ENCODE measurements around a stretch of chr10.

DNA sequence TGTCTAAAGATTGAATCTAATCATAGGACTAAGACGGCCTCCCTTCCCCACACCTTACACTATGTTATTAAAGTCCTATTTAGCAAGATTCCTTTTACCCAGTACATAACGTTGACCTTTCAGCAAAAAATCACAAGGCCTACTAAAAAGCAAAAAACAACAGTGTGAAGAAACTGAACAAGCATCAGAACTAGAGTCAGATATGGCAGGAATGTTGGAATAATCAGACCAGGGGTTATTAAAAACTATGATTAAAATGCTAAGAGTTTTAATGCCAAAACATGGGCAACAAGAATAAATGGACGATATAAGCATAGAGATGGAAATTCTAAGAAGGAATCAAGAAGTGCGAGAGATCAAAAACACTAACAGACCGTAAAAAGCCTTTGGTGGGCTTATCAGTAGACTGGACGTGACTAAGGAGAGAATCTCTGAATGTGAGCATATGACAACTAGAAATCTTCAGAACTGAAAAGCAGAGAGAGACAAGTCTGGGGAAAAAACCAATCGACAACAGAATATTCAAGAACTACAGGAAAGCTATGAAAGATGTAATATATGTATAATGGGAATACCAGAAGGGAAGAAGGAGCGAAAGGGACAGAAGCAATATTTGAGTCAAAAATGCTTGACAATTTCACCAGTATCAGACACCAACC is 34.1 kb downstream of the ZMYND11 start:
- PRO-cap: no peak
- RAMPAGE, long total RNA: no peak

GRCh38 chr10:415639-416409 is 273.6 kb downstream of the DIP2C start:
- PRO-cap: unidirectional peak, minus-strand start at chr10:416124; unidirectional peak, minus-strand start at chr10:416197
- RAMPAGE, long total RNA: no peak

- PRO-cap: no peak
- RAMPAGE, long total RNA: no peak
Observed at GRCh38 chr10:422086-423069, 267.1 kb downstream of the DIP2C start.

GRCh38 chr10:437377-437718 is 252.1 kb downstream of the DIP2C start:
- PRO-cap: no peak
- RAMPAGE, long total RNA: no peak

DNA sequence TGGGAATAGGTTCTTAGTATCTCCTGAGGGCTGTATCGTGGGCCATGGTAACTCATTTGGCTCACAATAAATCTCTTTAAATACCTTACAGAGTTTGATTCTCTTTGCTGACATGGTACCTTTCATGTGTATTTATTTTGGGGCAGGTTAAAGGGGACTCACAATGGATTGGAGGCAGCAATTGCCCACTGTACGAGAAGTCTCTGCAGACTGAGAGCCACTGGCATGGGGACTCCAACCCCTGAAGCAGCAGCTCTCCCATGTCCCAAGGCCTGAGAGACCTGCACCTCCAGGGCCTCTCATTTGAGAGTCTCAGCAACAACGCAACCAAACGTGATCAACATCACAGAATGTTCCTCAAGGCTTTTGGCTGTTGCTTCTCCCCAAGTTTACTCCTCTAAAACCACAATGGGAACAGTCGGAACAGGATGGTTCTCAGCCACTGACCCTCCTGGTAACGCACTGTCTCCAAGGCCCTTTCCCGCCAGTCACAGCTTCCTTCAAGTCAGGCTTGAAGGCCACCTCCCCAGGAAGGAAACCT is 128.2 kb downstream of the DIP2C start:
- PRO-cap: no peak
- RAMPAGE, long total RNA: no peak

DNA sequence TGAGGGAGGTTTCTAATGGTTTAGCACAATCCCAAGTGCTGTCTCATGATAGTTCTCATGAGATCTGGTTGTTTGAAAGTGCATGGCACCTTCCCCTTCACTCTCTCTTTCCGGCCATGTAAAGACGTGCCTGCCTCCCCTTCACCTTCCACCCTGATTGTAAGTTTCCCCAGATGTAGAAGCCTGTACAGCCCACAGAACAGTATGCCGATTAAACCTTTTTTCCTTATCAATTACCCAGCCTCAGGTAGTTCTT is 78.4 kb downstream of the DIP2C start:
- PRO-cap: no peak
- RAMPAGE, long total RNA: no peak

DNA sequence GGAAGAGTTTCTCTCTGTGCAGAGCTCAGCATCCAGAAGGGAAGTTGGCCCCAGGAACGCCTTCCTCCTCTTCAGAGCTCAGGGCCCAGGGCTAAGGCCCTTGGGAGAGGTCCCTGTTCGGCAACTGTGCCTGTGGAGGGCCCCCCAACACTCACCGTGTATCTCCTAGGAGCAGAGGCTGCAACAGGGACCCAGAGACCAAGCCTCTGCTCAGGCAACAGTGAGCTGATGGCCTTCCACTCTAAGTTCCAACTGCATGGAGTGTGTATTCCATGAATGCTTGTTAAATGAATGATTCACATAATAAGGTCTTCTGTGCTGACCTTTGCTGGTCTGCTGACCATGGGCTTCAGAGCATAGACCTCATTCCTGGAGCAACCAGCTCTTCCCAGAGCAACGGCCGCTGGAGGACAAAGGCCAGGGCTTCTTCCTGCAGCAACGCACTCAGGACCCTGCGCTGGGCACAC is 7.7 kb downstream of the DIP2C start:
- PRO-cap: no peak
- RAMPAGE, long total RNA: no peak

GRCh38 chr10:814557-815415 is 116.7 kb downstream of the LARP4B start:
- PRO-cap: no peak
- RAMPAGE, long total RNA: no peak

- PRO-cap: no peak
- RAMPAGE, long total RNA: no peak
Observed at GRCh38 chr10:822699-823530, 108.6 kb downstream of the LARP4B start.

DNA sequence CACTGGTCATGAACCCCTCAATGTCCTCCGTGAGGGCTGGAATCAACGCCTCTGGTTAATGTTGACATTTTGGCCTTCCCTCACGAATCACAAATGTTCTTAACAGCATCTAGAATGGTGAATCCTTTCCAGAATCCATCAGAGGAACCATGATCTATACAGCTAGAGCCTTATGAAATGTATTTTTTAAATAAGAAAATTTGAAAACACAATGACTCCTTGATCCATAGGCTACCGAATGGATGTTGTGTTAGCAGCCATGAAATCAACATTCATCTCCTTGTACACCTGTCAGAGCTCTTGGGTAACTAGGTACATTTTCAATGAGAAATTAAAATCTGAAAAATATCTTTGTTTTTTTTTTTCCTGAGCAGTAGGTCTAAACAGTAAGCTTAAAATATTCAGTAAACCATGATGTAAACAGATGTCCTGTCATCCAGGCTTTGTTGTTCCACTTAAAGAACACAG is 77.2 kb downstream of the LARP4B start:
- PRO-cap: no peak
- RAMPAGE, long total RNA: no peak

DNA sequence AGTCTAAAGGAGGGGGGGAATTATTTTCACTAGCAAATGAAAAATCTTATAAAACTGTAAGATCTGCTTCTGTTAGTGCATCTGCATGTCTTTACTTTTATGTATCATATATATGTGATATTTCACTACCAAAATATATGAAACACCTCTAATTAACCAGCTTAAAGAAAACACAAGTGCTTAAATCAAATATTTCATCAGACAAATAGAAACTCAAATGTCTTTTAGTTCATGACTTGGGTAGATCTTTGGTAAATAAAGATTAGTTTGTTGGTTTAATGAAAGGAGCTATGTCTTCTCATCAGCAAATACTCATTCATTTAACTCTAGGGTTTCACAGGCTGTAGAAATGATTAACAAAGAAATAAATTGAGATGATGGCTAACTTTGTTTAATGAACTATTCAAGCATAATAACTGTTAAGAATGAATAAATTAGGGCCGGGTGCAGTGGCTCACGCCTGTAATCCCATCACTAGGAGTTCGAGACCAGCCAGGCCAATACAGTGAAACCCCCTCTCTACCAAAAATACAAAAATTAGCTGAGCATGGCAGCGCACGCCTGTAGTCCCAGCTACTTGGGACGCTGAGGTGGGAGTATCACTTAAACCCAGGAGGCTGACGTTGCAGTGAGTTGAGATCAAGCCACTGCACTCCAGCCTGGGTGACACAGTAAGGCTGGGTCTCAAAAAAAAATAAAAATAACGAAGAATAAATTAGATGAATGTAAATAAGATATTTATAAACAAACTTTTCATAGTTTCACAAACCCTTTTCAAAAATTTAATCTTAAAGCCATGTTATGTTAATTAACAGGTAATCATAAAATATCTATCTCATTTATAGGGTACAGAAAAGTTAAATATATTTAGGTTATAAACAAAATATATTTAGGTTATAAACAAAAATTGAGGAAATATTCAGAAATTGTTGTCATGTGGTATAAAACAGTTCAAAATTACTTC is 18.0 kb downstream of the LARP4B start:
- PRO-cap: no peak
- RAMPAGE, long total RNA: no peak

- PRO-cap: no peak
- RAMPAGE, long total RNA: no peak
Observed at GRCh38 chr10:1039696-1040609, 9.0 kb downstream of the IDI1 start.

DNA sequence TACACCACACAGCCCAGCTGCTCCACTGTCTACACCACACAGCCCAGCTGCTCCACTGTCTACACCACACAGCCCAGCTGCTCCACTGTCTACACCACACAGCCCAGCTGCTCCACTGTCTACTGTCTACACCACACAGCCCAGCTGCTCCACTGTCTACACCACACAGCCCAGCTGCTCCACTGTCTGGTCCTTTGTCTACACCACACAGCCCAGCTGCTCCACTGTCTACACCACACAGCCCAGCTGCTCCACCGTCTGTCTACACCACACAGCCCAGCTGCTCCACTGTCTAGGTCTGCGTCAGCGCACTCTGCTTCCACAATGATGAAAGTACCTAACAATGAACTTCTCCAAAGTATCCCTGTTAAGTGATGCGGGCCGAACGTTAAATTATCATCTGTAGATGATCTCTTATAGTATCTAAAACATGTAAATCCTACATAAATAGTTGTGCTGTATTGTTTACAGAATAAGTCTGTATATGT is 1.5 kb downstream of the IDI1 start:
- PRO-cap: no peak
- RAMPAGE, long total RNA: no peak

DNA sequence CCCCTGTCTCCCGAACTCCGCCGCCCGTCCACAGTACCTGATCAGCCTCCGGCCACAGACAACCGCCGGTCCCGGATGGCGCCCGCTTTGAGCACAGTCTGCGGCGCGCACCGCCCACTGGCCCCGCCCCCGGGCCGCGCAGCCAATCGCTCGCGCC is 214 bp downstream of the IDI1 start:
- PRO-cap: bidirectional peak, plus-strand start outside the sequence, minus-strand start at position 60 of the sequence
- RAMPAGE, long total RNA: start-site peak on the minus strand centred at position 88 of the sequence, 57 bp wide, 1,568 and 74 reads in 2 replicates

- PRO-cap: bidirectional peak, plus-strand start at chr10:1057415, minus-strand start at chr10:1057311; unidirectional peak, minus-strand start at chr10:1057504
- RAMPAGE, long total RNA: no peak
Observed at GRCh38 chr10:1057067-1057707, 1.0 kb downstream of the WDR37 start.

DNA sequence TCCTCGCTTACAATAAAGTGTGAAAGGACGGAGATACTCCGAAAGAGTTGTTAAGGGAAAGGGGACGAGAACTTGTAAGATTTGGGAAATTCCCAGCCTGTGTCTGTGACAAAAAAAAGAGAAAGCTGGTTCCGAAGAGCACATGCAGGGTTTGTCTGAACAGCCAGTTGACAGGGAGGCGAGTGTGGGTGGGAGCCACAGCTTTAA is 40.8 kb downstream of the WDR37 start:
- PRO-cap: no peak
- RAMPAGE, long total RNA: no peak

GRCh38 chr10:1293629-1294357 is 237.6 kb downstream of the WDR37 start:
- PRO-cap: bidirectional peak, plus-strand start at chr10:1294031, minus-strand start at chr10:1293893
- RAMPAGE, long total RNA: no peak

- PRO-cap: no peak
- RAMPAGE, long total RNA: no peak
Observed at GRCh38 chr10:1465284-1466295, 271.7 kb downstream of the ADARB2 start.

GRCh38 chr10:1488857-1489655 is 248.3 kb downstream of the ADARB2 start:
- PRO-cap: no peak
- RAMPAGE, long total RNA: no peak

- PRO-cap: no peak
- RAMPAGE, long total RNA: no peak
Observed at GRCh38 chr10:1666427-1666784, 70.9 kb downstream of the ADARB2 start.

Data from GM23338 (cell line).